ENCODE data around the gene CPN2.

- PRO-cap, result no peak
Measured at GRCh38 chr3:194132394-194133417, 3.2 kb upstream of the HES1 start.

DNA sequence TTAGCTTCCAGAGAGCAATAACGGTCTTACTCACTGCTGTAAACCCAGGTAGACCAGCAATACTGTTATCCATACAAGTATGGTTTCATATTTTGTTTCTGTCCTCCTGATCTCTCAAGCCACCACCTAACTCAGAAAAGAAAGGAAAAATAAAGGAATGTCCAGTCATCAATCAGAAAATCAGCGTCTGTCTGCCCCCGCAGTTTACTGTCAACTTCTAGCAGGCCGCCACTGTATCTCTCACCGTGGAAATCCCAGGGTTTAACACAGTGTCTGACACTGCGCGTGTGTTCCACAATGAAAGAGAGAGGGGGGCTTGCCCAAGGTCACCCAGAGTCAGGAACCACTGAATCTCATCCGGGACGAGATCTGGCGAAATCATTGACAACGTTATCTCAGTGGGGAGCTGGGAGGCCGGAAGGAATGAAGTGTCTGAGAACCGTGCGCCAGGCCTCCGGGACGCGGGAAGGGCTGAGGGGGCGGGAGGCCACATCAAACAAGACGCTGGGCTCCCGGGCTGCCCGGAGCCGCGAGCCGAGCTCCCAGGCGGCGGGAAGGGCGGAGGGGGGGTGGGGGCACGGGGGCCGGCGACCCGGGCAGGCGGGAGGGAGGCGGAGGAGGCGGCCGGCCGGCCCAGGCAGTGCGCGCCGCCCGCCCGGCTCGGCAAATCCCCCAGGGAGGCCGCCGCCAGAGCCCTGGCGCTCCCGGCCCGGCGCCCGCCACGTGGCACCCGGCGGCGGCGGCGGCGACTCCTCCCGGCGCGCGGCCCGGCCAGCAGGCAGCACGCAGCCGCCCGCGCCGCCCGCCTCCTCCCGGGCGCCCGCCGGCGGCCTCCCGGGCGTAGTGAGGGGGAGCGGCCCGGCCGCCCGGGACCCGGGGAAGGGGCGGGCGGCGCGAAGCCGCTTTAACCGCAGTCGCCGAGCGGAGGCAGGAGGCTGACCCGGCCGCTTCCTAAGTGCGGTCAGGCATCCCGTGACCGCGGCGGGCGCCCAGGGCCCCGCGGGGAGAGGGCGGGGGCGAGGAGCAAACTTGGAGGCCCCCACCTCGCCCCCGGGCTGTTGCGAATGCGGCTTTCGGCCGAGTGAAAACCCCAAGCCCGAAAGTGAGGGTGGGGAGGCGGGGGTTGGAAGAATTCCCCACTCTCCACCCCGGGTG lies 2.0 kb upstream of the HES1 start:
- PRO-cap, result bidirectional peak, plus-strand start at position 398 of the sequence, minus-strand start at position 266 of the sequence

- PRO-cap, result no peak
Measured at GRCh38 chr3:194150132-194150704, 14.3 kb downstream of the HES1 start.

DNA sequence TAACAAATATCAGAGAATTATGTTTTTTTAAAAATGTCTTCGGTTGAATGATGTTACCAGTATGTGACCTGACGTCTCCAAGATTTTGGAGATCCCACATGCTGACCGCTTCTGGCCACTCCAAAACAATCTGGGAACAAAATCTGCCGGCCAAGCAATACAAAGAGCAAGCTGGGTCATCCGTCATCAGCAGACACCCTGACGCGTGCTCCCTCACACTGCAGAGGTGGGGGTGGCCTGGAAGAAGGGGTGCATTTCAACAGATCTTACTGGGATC lies 33.6 kb downstream of the HES1 start:
- PRO-cap, result no peak

GRCh38 chr3:194267323-194267763 lies 83.8 kb downstream of the CPN2 start:
- PRO-cap, result no peak

- PRO-cap, result no peak
Measured at GRCh38 chr3:194312156-194312475, 39.0 kb downstream of the CPN2 start.

DNA sequence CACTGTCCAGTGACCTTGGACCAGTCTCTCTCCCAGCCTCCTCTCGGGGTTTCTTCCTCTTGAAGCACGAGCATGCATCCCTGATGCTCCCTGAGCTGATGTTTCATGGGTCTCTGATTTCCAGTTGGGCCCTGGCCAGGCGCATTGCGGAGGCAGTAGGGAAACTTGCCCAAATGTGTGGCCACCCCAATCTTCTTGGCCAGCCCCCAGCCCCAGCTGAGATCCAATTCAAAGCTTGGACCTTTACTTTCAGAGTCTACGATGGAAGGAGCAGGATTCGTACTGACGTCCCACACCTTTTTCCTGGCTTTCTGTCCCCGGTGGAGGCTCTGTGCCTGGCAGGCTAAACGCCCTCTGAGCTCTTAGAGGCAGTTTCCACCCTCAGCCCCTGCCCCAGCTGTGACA lies 37.5 kb downstream of the CPN2 start:
- PRO-cap, result no peak

GRCh38 chr3:194330423-194331190 lies 20.5 kb downstream of the CPN2 start:
- PRO-cap, result no peak

GRCh38 chr3:194351026-194351896 lies at the start of gene CPN2:
Gene CPN2, minus strand, starts transcription at chr3:194351328.
- PRO-cap, result no peak

- PRO-cap, result no peak
Measured at GRCh38 chr3:194413508-194414117, 14.5 kb upstream of the GP5 start.

DNA sequence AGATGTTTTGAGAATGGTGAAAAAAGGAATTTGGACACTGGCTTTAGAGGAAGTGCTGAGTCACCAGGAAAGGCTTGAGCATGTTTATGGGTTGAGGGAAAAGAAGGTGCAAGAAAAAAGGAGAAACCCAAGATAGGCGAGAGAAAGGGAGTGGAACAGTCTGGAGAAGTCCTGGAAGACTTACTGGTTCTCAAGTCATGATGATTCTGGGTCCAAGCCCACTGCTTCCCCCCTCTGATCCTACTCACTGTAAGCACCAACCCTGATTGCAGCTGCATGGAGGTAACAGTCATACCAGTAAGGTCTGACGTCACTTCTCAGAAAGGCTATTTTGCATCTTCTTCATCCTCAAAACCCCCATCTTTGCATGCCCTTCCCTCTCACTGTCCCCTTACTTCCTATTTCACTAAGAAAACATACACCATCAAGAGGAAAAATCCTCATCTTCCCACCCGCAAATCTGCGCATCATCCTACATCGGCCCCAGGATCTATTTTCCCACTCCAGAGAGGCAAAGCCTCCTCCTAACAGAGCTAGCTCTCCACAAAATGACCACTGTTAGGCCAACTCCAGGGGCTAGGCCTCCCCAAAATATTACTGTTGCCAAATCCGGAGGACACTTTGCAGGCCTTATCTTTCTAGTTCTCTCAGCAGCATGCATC lies 3.1 kb upstream of the ATP13A3 start:
- PRO-cap, result no peak

DNA sequence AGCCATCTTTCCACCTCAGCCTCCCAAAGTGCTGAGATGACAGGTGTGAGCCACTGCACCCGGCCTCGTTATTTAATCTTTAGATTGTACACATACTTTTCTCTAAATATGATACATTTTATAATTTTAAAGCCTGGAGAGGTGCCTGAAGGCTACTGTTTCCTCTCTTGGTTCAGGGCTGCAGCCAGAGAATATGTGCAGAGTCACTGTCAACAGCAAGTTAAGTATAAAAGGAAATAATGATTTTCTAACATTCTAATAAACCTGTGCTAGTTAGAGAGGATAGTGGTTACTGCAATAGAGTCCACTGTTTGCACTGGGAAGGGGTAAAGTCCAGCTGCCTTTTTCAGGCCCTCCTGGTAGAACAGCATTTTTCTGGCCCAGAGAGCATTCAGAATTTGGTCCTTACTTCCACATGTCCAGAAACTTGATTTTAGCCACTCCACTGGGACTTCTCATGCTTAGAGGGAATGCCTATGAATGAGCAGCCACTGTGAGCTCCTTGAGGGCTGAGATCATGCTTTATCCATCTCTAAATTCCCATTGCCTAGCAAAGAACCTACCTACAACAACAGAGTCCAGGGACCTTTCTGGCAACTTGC lies 50.0 kb upstream of the ATP13A3 start:
- PRO-cap, result no peak

- PRO-cap, result no peak
Measured at GRCh38 chr3:194722670-194723188, 37.0 kb downstream of the FAM43A start.

GRCh38 chr3:194854917-194855526 lies 169.3 kb downstream of the FAM43A start:
- PRO-cap, result no peak

DNA sequence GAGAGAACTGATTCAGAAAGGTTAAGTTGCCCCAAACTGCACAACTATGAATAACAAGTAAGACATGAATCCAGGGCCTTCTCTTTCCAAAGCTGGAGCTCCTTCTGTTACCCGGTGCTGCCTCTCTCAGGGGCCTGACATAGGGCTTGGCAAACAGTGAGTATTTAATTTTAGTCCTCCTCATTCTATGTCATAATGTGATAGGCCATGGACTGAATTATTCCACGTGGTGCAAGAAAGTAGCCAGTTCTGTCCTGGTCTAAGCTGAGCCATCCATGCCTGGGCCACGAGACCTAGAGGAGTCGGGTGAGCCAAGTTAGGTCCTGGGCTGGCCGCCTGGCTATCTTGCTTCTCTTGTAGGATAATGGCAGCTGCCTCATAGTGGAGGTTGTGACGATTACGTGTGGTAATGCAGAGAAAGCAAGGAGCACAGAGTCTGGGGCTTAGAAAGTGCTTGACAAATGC lies 170.6 kb downstream of the FAM43A start:
- PRO-cap, result no peak

GRCh38 chr3:194867214-194867783 lies 181.6 kb downstream of the FAM43A start:
- PRO-cap, result no peak

DNA sequence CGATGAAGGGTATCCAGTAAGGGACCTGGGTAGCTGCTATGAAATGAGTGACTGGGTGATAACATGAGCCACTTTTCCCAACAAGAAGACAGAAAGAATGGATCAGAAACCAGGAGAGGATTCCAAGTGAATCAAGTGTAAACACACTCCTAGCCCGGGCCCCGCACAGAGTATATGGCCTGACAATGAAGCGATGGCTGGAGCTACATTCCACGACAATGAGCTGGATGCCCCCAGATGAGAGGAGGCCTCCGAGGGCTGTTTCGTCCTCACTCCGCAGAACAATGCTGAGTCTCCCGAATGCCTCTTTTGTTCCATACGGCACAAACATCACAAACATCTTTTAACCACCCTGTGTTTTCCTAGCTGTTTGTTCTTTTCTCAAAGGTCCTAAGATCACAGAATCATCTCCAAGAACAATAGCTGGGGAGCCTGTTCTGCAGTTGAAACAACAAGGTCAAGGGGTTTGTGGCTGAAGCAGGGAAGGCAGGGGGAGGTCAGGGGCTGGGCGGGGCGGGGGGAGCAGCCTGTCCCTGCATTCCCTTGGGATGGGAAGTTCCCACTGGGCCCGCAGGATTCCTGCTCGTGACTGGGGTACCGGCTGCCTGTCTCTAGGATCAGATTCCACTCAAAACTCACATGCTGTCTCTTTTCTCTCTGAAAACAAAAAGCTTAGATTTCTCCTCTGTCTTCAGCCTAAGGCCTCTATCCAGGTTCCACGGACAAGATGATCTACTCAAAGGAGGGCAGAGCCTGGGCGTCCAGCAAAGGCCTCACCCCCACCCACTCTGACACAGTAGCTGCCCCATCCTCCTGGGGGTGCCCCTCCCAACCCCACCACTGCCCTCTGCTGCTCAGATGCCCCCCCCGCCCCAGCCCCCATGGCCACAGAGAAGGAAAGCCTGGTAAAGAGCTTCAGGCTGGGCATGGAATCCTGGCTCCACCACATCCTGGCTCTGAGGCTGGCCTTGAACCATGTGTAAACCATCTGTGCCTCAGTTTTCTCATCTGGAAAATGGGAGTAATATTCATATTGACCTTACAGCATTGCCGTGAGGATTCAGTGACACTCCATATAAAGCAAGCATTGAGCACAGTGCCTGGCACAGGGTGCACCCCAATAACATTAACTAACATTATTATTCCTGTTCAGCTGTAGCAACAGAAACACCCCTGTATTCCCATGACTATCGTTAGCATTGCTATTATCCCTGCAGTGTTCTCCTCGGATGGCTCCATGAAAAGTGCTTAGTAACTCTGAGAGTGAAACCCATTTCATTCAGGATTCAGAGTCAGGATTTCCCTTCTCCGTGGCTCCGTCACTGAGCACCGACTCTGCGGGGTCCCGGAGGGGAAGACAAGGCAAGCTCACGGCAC lies 151.0 kb downstream of the XXYLT1 start:
- PRO-cap, result no peak

DNA sequence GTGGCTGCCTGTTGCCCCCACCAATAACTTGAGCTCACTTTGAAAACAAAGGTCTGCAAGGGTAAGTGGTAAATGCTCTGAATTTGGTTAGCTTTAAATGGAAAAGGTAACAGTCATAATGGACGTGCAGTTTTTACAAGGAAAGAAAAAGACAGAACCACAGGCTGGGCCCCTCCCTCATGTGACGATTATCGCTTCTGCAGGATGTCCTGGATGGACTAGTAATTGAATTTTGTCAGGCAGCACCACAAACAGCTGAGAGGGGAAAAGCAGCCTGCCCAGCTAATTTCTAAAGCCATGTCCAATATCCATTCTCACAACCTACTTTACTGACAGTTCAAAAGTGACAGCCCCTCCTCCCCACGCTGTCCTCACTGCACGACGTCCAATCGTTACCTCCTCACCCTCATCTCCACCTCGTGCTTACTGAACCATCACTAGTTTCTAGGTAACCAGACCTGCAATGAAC lies 27.3 kb downstream of the XXYLT1 start:
- PRO-cap, result no peak

DNA sequence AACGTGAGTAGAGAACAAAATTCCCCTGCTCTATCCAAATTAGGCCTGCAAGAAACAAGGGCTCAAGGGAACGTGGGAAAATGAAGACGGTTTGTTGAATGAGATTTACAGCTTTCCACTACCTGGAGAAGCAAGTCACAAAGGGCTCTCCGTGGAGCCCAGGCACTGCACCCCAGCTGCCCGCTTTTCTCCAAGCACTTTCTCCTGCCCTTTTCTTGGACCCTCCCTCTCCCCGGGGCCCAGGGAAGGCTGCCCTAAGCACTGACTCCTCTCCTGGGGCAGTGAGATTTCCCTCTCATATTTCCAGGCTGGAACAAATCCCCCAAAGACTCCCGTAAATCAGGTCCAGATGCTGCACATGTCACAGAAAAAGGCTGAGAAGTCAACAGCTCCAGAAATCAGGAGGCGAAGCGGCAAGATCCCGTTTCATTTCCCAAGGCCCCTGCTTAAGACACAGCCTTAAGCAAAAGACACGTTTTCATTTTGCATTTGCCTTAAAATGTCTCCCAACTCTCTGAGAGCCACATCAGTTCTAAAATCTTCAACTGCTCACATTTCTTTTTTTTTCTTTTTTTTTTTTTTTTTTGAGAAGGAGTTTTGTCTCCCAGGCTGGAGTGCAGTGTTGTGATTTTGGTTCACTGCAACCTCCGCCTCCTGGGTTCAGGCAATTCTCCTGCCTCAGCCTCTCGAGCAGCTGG lies 17.9 kb downstream of the XXYLT1 start:
- PRO-cap, result no peak

GRCh38 chr3:195260551-195261106 lies 10.3 kb downstream of the XXYLT1 start:
- PRO-cap, result no peak